Mammary microvascular endothelial cell (primary cell): ENCODE measurements around the gene SH3BGR.

DNA sequence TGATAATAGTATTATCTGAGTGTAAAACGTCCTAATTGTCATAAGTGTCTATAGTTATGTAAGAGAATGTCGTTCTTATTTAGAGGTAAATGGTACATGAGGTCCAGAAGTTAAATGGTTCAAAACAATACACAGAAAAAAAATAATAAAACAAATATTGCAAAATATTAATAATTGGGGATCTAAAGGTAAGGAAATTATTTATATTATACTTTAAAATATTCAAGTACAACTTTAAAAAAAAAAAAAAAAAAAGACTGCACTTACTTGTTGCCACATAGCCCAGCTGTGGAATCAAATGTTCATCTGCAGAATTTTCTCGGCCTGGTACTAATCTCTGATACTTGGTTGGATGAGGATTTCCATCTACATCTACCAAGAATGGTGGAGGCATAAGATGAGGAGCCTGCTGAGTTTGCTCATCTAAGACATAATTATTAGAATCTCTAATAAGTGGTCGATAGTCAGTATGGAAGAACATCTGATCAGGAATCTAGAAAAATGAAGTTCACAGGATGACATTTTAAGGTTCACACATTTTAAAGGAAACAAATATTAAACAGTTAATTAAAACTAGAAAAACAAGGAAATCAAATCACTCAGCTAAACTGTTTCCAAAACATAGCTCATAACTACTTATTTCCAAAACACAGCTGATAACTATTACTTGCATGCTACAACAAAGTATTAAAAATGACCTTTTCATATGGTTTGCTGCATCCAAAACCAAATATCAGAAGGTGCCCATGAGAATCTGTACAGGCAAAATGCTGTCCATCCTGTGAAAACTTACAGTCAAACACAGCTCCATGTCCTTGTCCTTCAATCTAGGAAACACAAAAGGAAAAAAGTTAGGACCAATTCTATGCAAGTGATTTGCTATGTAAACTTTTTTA is 49.0 kb downstream of the BRWD1 start:
- RAMPAGE, long total RNA = no peak

DNA sequence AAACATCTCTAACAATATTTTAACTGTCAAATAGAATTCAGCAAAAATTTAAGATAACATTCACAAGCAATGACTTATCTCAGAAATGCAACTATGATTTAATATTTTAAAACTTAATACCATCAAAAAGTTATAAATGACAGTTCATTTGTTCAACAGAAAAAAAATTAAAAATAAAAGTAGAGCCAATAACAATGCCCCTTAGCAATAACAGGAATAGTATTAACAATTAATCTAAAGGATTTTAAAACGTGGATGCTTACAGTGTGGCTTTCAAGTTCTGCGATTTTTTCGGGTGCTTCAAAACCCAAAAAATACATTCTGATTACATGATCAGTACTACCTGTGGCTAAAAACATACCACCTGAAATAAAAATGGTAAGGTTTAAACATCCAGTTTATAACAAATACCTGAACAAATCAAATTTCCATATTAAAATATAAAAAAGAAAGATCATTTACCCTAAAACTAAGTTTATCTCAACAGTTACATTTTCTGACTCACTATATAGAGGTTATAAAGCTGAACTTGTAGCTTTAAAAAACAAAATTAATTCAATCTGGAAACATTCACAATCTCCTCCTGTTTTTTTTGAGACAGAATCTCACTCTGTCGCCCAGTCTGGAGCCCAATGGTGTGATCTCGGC is 36.3 kb downstream of the BRWD1 start:
- RAMPAGE, long total RNA = no peak

DNA sequence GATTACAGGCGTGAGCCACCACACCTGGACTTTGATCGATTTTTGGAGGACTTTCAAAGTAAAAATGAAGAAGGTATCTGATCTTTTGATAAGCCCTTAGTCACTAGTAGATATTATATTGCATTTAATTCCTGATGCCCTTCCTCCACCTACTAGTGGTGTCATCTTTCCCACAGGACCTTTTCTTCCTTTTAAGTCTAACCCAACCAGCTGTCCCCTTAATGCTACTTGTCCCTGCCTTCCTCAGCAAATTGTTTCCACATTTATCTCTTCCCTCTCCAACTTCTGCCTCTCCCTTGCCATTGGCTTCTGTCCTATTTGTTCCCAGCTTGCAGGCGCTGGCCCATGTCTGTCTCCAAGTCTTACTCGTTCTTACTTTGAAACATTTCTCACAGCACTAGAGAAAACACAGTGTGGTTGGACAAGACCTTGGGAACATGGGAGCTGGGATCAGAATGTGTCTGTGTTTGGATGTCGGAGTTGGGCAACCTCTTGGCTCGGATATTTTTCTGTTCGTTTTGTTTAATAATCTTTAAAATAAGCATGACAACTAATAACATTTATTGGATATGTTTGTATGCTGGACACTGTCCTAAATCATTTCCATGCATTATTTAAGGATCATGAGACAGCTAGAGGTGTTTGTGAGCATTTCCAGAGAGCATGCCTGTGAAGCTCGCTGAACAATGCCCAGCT is 5.7 kb upstream of the BRWD1 start:
- RAMPAGE, long total RNA = no peak

- RAMPAGE, long total RNA = no peak
Observed at GRCh38 chr21:39388549-39388883, 8.4 kb downstream of the GET1 start.

- RAMPAGE, long total RNA = no peak
Observed at GRCh38 chr21:39451262-39452442, at the start of gene SH3BGR. Gene SH3BGR (plus strand): TSS chr21:39451970.

- RAMPAGE, long total RNA = no peak
Observed at GRCh38 chr21:39668248-39668875, 55.6 kb downstream of the B3GALT5 start.

- RAMPAGE, long total RNA = no peak
Observed at GRCh38 chr21:39884957-39885657, 17.9 kb downstream of the PCP4 start.

DNA sequence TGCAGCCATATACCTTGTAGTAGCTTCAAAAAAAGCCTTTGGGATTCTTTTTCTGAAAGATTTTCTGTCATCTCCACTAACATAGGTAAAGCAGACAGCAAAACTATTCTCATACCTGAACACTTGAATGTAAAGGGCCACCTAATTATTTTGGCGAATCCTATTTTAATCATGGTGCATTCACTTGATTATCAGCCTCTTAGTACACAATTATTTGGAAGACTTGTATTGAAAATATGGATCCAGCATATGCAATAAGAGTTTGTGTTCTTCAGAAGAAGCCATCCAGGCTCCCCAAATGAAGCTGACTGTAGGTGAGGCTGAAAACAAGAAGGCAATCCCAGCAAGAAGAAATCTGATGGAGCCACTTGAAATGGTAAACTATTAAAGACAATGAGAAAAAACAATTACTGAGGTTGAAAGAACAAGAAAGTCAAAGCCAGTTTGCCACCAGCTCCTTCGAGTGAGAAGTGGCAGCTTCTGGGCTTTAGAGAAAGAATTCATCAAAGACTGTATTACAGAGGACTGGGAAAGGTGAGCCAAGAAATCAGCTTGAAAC is 3.9 kb downstream of the BACE2 start:
- RAMPAGE, long total RNA = no peak

GRCh38 chr21:41219301-41220180 is 51.6 kb downstream of the BACE2 start:
- RAMPAGE, long total RNA = no peak

GRCh38 chr21:41243224-41243893 is 73.2 kb upstream of the FAM3B start:
- RAMPAGE, long total RNA = no peak

DNA sequence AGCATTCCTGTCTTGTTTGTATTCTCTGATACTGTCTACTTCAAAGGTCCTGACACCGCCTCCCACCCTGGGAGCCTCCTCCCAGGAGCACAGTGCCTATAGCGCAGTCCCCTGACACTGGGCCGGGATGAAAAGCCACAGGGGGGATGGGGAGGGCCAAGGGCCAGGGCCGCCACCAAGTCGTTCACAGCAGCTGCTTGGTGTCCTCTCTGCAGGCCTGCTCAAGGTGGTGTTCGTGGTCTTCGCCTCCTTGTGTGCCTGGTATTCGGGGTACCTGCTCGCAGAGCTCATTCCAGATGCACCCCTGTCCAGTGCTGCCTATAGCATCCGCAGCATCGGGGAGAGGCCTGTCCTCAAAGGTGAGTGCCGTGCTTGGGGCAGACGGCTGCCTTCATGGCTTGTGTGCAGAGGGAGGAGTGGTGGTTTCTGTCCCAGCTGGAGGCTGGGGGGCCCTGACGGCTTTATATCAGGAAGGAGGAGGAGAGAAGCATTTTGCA is 6.2 kb downstream of the FAM3B start:
- RAMPAGE, long total RNA = no peak

DNA sequence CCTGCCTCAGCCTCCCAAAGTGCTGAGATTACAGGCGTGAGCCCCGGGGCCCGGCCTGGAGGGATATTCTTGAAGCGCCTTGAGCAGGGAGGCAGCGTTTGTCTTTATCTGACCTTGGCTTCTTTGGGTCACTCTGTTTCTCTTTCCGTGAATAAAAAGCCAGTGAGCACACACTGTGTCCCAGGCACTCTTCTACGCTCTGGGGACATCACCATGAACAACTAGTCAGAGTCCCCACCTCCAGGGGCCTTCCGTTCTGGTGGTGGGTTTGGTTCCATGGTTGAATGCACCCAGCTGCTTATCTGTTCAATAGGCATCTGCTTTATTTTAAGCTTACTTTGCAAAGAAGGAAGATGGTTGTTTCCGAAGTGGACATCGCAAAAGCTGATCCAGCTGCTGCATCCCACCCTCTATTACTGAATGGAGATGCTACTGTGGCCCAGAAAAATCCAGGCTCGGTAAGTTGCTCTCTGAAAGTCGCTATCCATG is 5.7 kb downstream of the MX1 start:
- RAMPAGE, long total RNA = no peak

GRCh38 chr21:41578765-41579093 is 70.8 kb upstream of the TMPRSS2 start:
- RAMPAGE, long total RNA = no peak

DNA sequence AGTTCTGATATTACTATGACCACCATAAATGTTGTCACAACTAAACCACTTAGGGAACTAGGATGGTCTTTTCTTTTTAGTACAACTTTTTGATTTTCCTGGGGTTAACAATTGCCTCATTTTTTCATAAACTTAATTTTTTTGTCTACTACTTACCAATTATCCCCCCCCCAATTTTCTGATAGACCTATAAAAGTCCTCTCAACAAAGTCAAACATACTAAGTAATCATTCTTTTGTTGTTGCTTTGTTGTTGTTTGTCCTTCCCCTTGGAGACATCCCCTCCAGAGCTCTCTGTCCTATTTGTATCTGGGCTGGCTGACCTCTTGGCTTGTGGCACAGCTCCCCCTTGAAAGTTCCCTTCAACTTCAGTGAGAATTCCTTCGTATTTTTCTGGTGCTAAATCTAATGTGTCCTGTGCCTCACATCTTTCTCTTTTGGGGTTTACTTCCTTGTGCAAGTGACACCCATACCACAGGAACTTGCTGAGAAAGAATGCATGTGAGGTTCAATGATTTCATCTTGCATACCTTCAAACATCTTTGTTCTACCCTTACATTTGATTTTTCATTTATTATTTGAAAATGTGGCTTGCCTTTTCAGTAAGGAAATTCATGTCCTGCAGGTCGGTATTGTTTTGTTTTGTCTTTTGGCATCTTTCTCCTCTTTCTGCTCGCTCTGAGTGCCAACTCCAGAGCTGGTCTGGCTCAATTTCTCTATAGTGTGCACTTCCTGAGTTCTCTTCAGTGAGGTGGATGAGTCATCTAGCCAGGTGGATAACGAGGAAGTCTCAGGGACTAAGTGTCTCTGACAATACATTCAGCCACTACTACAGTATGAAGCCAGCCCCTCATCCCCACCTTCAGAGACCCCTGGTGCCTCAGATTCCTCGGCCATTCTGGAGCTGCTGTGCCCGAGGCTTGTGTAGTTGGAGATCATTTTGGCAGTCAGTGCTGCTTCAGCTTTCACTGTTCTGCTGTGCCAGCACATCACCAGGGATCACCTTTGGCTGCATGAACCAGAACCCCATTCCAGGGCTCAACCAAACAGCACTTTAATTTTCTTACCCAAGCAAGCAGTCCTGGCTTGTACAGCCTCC is 59.6 kb downstream of the RIPK4 start:
- RAMPAGE, long total RNA = no peak

DNA sequence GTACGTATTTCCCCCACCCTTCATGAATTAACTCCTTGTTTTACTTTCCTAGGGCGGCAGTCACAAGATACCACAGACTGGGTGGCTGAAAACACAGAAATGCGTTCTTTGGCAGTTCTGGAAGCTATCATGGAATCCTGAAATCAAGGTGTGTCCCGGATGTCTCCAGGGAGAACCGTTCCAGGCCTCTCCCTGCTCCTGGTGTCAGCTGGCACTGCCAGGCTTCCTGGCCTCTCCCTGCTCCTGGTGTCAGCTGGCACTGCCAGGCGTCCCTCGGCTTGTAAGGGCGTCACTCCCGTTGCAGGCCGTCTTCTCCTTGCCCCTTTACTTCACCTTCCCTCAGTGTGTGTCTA is 55.2 kb downstream of the RIPK4 start:
- RAMPAGE, long total RNA = no peak

- RAMPAGE, long total RNA = no peak
Observed at GRCh38 chr21:41712684-41713185, 54.1 kb downstream of the RIPK4 start.

GRCh38 chr21:41713785-41714406 is 53.0 kb downstream of the RIPK4 start:
- RAMPAGE, long total RNA = no peak

DNA sequence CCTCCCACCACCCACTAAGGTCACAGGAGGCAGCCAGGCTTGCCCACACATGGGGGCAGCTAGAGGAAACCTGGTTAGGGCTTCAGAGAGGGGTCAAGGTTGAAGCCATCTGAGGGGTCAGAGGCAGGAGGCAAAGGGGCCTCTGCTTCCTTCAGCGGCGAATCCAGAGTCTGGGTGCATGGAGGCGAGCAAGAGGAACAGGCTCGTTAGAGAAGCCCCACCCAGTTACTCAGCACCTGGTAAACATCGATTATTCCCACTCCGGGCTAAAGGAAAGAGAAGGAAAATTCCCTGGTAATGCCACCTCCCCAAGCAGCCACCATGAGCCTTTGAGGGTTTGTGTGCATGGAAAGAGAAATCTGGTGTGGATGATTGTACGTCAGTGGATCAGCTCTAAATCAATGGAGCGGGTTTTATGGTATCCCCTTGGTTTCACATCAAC is 36.9 kb downstream of the RIPK4 start:
- RAMPAGE, long total RNA = no peak

- RAMPAGE, long total RNA = no peak
Observed at GRCh38 chr21:41783467-41783705, 16.5 kb upstream of the RIPK4 start.

- RAMPAGE, long total RNA = no peak
Observed at GRCh38 chr21:41801049-41801461, 34.2 kb upstream of the RIPK4 start.